Neural crest cell (in vitro differentiated cells): ENCODE measurements around a stretch of chr12.

- PRO-cap, result no peak
Observed at GRCh38 chr12:70609061-70609535, 28.1 kb downstream of the PTPRB start.

GRCh38 chr12:70719646-70720027 lies 82.4 kb upstream of the PTPRB start:
- PRO-cap, result no peak

DNA sequence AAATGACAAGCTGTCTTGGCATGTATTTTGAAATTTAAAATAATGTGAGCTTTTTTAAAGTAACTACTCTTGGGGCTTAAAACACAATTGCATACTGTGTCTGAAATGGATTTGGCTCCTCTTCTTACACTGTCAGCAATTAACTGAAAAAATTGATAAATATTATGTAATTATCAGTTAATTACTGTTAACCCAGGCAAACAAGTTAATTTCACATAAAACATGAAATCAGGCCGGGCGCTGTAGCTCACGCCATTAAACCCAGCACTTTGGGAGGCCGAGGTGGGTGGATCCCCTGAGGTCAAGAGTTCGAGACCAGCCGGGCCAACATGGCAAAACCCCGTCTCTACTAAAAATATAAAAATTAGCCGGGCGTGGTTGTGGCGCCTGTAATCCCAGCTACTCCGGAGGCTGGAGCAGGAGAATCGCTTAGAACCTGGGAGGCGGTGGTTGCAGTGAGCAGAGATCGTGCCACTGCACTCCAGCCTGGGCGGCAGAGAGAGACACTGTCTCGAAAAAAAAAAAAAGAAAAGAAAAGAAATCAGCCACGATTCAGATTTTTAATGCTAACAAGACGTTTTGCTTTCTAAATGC lies 563 bp upstream of the TMEM19 start:
- PRO-cap, result no peak

DNA sequence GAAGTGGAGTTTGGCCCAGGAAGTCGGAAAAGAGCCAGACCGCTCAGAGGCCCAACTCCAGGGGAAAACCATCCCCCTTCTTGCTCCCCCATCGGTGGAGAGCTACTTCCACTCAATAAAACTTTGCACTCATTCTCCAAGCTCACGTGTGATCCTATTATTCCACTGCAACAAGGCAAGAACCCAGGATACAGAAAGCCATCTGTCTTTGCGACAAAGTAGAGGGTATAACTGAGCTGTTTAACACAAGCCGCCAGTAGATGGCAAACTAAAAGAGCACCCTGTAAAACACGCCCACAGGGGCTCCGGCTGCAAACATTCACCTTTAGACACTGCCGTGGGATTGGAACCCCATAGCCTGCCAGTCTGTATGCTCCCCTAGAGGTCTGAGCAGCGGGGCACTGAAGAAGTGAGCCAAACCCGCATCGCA lies 22.8 kb upstream of the RAB21 start:
- PRO-cap, result no peak

DNA sequence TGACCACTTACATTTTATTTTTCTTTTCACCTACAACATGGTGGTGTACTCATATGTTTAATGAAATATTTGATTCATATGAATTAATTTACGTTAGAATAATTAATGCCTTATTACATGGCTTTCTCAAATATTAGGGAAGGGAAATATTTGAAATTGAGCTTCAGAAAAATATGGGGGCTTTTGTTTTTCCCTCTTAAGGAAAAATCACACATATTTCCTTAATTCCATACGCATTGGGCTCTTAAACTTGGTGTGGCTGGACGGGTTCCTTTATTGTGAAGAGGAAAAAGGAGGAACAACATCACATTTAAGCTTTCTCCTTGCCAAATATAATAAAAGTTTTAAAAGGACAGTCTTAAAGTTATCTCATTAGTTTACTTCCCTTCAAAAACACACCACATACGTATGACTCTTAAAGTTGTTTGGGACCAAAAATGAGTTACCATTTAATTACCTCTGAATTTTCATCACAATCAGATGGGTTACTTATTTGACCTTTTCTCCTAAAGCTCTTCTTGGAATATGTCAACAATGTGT lies 16.2 kb downstream of the RAB21 start:
- PRO-cap, result no peak

GRCh38 chr12:71778312-71779123 lies 23.9 kb downstream of the RAB21 start:
- PRO-cap, result no peak

- PRO-cap, result no peak
Observed at GRCh38 chr12:71793736-71794344, 39.2 kb downstream of the RAB21 start.

GRCh38 chr12:72255465-72255868 lies 16.7 kb upstream of the TRHDE start:
- PRO-cap, result no peak

GRCh38 chr12:73129509-73129754 lies 857.3 kb downstream of the TRHDE start:
- PRO-cap, result no peak

- PRO-cap, result no peak
Observed at GRCh38 chr12:74171548-74171902, 366.1 kb upstream of the ATXN7L3B start.

DNA sequence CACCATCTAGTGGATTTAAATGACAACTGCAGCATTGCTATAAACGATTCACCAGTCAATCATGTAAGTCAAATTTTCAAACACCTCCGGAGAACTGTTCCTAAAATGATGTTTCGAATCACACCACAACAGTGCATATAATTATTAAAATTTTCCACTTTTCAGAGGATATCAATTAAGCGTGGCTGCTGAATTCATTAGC lies 339 bp upstream of the ATXN7L3B start:
- PRO-cap, result no peak

- PRO-cap, result no peak
Observed at GRCh38 chr12:75472180-75472532, 8.4 kb upstream of the GLIPR1 start.

- PRO-cap, result no peak
Observed at GRCh38 chr12:75651129-75651674, 139.8 kb upstream of the KRR1 start.

- PRO-cap, result no peak
Observed at GRCh38 chr12:75724876-75725463, 213.6 kb upstream of the KRR1 start.

DNA sequence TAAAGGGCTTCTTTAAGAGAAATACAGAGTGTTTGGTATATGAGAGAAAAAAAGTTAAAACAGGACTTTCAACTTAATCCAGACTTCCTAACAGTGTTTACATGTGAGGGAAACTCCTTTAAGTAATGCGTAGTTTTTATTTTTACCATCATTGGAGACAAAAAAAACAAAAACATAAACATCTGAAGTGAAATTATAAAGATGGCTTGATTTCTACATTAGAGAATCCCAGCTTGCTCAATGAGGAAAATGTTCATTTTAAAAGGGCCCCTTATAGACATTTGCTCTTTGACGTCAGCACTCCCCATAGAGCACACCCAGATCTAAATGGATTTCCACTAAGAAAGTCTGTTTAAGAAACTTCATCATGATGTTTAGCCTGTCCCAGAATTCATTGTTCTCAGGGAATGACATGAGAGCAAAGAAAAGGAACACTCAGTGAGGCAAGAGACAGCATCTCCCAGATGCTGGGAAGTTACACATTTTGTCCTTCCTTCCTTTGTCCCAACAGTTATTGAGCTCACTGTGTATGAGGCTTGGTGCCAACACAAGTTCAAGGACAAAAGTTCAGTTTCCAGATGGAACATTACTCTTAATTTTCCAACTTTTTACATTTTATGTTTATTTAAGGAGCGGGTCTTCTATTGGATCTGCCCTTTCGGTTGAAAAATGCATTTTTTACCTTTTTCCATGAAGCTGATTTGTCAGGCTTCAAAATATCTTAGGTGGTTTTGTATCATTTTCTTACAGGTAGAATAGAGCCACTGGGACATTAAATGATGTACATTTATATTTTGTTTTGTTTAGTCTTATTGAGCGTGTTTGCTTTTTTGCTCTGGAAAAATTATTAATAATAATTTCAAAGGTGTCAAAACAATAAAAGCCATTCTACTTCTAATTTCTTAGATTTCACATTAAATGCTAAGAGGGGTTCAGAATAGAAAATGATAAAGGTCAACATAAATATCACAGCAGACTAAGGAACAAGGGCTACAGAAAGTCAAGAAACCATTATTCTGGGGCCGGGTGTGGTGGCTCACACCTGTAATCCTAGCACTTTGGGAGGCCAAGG lies 57.7 kb downstream of the NAP1L1 start:
- PRO-cap, result no peak

- PRO-cap, result no peak
Observed at GRCh38 chr12:76029507-76029765, 55.0 kb downstream of the NAP1L1 start.

GRCh38 chr12:76043309-76044307 lies 40.9 kb downstream of the NAP1L1 start:
- PRO-cap, result no peak

GRCh38 chr12:76050143-76050863 lies 34.2 kb downstream of the NAP1L1 start:
- PRO-cap, result no peak

DNA sequence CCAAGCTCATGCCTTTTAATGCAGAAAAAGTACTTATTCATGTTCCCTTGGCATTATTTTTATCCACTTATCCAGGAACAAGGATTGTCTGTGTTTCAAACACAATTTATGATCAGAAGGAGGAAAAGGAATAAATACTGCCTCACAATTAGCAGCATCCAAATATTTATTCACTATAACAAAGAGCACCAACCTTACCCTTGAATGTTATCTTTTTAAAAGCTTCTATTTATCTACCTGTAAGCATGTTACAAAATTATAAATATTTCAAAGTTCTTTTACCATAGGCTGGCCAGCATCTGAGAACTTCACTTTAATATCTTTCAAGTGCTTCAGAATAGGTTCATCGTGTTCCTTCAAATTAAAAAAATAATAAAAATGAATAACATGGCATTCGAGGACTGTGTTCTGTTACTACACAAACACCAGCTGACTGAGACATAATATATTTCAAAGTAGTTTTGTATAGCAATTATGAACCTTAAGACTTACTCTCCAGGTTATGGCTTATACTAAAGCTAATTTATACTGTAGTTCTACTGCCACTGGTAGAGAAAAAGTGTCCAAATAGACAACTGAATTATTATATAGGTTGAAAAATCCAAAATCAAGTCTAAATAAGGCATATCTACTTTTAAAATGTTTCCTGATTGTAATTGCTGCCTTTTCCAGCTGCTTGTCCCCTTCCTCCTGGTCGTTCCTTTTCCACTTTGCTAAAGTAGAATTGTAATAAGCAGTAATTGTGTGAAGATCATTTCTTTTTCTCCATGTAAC lies 29.6 kb downstream of the NAP1L1 start:
- PRO-cap, result no peak

DNA sequence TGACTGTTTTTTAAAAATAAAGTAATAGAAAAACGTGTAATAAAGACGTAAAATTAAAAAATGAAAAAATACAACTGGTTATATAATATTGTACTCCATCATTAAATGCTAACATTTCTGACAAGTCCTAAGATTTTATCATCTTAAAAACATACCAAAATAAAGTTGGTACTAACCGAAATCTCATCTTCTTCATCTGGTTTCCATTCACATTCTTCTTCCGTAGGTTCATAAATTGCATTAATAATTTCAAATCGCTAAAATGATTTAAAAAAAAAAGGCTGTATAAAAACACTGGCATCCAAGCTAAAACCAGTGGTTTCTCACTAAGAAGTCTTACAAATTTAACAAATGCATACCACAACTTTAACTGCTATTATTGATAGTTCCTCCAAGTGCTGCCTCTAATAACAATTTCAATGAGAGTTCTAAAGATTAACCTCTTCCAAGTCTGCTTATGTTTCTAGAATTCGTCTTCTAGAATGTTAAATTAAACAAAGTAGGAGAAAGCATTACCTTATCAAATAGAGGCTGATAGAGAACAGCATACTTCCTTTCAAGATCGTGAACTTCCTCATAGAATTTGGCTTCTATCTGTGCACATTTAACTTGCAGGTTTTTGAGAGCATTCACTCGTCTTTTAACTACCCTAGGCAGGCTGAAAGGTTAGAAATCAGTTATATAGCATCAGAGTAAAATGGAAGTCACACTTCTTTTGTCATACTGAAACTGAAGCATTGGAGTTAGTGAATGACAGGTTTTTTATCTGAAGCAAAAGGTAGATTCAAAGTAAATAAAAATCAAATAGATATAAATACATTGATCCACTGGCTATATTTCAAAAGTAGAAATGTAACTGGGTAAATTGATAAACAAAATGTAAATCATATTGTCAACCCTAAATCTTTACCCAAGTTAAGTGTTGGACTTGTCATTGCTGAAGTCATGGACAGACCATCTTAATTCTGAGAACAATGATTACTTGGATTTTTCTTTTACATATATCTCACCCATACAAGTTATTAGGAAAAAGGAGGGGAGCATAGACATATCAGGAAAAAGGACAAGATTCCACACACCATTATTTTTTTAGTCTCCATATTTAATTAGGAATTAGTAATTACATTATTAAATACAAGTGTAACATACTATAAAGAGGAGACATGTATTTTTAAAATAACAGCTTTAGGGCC lies 24.5 kb downstream of the NAP1L1 start:
- PRO-cap, result no peak